ENCODE measurements around a stretch of chr3.

DNA sequence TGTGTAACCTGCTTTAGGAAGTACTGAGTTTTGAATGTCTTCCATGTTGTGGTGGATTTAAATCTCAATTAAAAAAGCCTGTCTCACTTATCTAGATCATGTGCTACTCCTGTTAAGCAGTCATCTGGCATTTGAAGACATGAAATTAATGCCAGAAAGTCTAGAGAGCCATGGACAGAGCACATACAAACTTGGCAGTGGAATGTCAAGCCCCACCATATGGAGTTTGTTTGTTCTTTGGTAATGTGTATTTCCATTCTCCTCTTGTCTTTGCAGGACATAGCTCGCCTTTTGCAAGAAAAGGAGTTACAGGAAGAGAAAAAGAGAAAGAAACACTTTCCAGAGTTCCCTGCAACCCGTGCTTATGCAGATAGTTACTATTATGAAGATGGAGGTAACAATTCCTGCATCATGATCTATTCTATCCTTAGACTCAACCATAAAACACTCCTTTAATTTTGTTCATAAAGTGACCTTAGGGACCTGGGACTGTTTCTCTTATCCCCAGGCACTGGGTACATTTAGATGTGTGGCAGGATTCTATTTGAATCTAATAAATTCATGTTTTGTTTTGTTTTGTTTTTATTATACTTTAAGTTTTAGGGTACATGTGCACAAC lies 39.4 kb upstream of the UTS2B start:
- RRBS = no CpG with 5 or more reads among the region's 2 CpGs

DNA sequence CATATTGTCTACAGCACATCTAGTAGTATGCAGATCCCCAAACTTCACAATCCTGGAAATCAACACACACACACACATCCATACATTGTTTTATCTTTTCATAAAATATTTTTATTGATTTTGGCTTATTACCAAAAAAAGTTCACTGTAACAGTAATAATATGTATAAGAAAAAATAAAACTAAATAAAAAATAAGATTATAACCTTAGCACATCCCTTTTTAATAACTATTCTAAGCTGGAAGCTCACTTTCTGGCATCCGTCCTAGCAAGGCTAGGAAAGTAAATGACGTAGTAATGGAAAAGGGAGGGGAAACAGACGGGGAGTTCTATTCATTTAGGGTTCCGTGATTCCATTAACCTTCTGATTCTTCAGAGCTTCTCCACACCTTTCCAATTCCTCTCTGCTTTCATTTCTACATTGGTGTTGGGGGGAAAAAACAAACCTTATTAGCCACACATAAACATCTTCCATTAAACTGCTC lies 156.6 kb downstream of the FGF12 start:
- RRBS = no CpG with 5 or more reads among the region's 4 CpGs

DNA sequence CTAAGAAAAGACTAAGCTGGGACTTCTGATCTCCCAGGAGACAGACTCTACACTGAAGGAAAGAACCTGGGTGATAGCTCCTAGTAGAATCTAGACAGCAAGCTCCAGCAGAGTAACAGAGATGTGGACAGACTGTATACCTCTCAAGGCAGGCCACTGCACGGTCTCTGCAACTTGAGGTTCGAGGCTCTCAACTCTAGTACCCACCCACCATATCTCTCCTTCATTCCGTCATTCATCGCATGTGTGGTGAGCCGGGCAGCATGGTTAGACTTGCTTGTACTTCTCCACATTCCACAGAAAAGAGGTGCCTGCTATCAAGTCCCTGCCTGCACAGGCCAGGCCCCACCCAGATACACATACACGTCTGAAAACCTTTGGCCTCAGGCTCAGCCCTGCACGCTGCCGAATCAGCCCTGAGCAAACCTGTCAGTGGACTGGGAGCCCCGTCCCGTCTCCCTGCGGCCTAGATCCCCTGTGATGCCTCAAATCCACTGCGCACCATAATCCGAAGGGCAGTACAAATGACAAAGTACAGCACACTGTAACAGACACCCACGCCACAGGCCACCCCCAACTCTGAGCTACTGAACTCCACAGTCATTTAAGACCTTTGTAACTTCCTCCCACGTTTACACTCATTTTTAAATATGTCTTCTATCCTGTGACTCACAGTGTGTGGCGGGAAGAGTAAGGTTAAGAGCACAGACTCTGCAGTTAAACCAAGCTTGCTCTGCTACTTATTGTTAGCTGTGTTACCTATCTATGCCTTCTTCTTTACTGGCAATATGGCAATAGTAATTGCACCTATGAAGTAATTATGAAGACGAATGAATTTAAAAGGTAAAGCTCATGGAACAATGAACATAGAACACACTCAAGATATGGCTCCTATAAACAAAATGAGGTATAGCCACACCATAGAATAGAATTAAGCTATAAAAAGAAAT lies 67.1 kb downstream of the MB21D2 start:
- RRBS = no CpG with 5 or more reads among the region's 17 CpGs

DNA sequence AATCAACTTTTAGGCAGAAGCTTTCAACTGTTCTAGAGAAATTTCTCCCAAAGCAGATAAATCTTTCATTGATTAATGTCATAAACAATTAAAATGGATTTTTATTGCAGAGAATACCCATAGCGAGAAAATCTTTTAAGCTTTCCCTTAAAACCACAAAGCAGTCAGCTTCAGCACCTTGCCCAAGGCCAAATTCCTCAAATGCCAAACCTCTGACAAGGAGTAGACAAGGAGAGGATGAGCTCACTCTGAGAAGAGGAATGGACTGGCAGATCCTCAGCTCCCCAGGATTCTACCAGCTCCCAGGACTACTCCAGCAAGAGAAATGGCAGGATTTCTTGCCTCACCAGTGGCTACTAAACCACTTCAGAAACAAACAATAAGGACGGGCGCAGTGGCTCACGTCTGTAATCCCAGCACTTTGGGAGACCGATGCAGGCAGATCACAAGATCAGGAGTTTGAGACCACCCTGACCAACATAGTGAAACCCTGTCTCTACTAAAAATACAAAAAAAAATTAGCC lies 37.9 kb downstream of the MB21D2 start:
- RRBS = no CpG with 5 or more reads among the region's 5 CpGs

- RRBS = no CpG with 5 or more reads among the region's 7 CpGs
Observed at GRCh38 chr3:192957471-192958178, 40.0 kb upstream of the MB21D2 start.

GRCh38 chr3:193711935-193712581 lies 119.0 kb downstream of the OPA1 start:
- RRBS = no CpG with 5 or more reads among the region's 20 CpGs

GRCh38 chr3:193782062-193782849 lies 189.2 kb downstream of the OPA1 start:
- RRBS = no CpG with 5 or more reads among the region's 13 CpGs

GRCh38 chr3:193831248-193831927 lies 238.4 kb downstream of the OPA1 start:
- RRBS = no CpG with 5 or more reads among the region's 16 CpGs

GRCh38 chr3:193960242-193961306 lies 175.4 kb upstream of the HES1 start:
- RRBS = 96% methylated on average over 6 of the region's 25 CpGs

- RRBS = no CpG with 5 or more reads among the region's 9 CpGs
Observed at GRCh38 chr3:194040456-194041053, 95.4 kb upstream of the HES1 start.

DNA sequence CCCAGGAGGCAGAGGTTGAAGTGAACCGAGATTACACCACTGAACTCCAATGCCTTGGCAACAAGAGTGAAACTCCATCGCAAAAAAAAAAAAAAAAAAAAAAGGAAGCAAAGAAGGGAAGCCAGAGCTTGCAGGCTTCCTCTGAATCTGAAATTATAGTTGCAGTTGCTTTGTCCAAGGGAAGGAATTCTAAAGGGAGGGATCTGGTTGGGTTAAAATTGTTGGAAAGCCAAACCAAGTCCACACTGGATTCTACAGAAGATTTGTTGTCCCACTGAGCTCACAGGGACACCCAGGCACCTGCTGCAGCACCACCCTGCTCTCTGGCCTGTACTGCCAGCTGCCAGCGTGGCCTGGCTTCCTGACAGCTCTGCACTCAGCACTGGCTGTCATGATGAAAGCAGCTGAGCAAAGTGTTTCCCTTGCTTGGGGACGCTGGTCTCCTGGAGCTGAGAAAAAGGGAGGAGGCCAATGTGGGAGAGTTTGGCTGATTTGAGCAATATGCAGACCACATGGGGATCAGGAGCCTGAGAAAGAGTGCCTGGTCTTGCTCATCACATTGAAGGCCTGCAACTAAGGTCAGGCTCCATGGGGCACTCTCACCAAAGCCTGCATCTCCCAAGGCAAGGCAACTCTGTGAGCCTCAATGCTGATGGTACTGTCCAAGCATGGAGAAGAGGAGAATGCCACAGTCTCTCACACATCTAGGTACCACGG lies 88.7 kb upstream of the HES1 start:
- RRBS = no CpG with 5 or more reads among the region's 5 CpGs

GRCh38 chr3:194205566-194206100 lies 69.7 kb downstream of the HES1 start:
- RRBS = no CpG with 5 or more reads among the region's 9 CpGs

- RRBS = 100% methylated on average over 1 of the region's 10 CpGs
Observed at GRCh38 chr3:194250785-194251088, 100.4 kb downstream of the CPN2 start.

DNA sequence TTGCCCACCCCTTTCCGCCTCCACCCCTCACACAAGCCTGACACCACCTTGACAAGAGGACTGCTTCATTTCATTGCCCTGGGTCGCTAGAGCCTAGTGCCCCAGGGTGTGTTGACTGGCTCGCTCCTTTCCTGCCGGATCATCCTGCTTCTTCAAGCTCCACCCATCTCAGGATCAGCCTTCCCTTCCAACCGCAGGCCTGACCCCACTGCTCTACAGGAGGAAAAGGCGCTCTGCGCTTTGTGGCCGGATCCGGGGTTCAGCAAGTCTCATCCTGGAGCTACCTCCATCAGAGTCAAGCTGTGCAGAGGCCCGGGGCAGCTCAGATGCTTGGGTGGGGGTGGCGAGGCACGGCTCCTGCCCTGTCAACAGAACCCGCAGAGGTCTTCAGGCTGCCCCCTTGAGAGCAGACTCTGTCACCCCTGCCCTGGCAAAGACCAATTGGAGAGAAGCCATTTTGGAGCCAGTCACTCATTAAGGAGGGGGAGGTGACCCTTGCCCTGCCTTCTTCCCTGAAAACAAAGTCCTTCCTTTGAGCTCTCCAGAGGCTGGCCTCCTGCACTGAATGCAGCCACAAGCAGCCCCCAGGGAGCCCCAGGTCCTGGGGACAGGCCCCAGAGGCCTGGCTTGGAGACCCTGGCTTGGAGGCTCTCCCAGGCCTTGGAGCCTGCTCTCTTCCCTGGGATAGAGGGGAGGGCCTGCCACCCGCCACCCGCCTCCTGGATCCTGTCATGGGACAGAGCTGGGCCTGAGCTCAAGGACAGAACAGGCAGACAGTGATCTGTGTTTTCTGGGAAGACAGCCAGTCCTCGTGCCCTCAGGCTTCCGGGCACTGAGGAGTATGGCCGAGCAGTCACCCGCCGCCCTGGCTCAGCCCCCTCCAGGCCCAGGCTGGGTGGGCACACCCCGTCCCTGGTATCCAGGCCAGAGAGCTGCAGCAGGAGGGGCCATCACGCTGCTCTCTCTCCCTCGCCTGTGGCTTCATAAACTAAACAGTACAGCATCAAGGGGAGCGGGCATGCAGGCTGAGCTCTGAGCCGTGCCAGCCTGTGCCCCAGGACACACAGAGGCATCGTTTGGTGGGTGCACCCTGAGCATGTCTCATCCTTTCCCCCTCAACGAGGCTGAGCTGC lies 80.2 kb downstream of the CPN2 start:
- RRBS = 94% methylated on average over 3 of the region's 27 CpGs

DNA sequence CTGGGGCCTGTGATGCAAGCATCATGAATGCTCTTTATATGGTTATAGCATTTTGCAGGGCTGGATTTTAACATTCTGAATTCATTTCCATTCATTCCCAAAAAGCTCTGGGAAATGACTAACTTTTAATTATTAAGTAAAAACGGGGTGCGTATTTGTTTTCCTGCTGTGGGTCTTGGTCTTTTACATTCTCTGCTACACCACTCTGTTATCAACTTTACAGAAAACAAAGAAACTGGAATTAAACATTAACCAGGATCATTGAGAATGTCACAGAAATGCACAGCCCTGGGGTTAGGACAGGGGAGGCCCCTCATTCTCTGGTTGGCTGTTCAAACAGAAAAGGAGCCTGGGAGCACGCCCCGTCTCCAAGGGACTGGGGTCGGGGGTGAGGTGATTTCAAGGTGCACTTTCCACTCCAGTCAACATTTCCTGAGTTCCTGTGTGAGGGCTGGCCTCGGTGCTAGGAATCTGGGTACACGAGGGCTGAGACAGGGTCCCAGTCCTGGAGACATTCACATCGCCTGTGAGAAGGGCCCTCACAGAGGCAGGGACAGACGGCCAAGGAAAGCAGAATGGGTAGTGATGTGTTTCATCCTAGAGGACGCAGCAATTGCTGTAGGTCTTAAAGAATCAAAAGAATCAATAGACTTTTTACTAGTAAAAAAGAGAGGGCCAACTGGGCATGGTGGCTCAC lies 30.4 kb downstream of the CPN2 start:
- RRBS = no CpG with 5 or more reads among the region's 10 CpGs

DNA sequence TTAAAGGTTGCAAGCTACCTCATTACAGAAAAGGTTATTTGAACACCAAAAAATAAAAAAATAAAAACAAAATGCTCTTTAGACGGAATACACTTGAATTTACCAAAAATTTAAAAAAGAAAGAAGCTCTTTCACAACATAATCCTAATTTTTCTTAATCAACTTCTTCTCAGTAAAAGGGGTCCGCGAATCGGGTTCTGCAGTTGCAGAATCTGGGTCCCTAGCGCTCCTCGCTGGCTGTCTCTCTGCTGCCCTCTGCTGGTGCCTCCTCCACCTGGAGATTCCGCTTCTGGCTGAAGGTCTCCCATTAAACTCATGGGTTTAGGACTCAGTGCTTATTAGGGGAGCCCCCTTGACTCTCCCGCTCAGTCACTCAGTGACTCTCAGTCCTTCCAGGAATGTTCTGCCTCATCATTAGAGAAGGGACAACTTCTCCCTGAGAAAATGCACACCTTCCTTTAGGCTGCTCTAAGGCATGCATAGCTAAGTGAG lies 7.2 kb downstream of the CPN2 start:
- RRBS = no CpG with 5 or more reads among the region's 8 CpGs

- RRBS = no CpG with 5 or more reads among the region's 5 CpGs
Observed at GRCh38 chr3:194481175-194482336, 5.2 kb downstream of the ATP13A3 start.

DNA sequence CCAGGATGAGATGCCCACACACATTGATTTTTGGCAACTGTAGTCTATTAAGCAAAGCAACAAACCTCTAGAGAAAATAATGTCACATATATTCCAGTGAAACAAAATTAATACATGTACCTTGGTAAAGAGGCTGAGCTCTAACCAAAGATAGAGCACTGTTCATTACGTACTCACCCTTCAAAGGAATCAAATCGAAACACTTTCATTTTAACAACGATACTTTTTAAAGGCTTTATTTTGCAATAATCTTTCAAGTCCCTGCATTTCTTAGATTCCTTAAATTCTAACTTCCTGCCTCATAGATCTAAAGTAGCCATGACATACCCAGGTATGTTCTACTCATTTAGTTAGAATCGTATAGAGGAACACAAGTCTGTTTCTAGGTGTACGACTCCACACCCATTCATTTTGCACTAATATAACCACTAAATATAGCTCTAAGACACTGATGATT lies 1.5 kb downstream of the ATP13A3 start:
- RRBS = no CpG with 5 or more reads among the region's 5 CpGs

All from OVCAR3 (cell line).